Ureter (tissue), 1 donor: ENCODE measurements around the genes B3GNT4 and DIABLO.

- PRO-cap = no peak
Observed at GRCh38 chr12:122063802-122064743, 14.5 kb upstream of the MLXIP start.

DNA sequence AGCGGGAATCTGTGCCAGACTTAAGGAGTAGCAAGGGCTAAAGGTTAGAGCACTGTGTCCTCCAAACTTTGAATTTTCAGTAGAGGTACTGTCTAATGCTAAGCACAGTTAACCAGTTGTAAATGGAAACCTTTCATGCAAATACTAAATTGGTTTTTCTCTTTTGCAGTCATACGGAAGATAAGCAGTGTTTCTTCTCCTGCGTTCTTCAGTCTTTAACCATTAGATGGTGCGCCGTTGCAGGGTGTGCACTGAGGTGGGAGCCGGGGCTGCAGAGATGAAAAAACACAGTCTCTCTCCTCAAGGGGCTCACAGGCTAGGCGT lies 5.1 kb downstream of the MLXIP start:
- PRO-cap = no peak

GRCh38 chr12:122147139-122148187 lies 26.6 kb downstream of the IL31 start:
- PRO-cap = no peak

DNA sequence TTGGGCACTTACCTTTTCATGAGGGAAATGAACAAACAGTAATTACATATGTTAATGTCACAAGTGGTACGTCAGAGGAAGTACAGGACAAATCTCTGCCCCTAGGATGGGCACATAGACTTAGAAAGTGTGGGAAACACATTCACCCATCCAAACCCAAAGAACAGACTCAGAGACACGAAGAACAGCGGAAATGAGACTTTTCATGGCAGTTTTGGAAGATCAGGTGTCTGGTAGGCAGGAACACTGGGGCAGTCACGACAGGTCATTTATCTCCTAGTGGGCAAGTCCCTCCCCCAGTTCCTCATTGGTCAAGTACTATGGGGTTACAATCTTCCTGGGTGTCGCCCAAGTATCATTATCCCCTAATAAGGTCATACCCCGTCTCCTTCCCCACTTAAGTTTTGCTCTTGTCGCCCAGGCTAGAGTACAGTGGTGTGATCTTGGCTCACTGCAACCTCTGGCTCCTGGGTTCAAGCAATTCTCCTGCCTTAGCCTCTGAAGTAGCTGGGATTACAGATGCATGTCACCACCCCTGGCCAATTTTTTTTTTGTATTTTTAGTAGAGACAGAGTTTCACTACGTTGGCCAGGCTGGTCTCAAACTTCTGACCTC lies 6.6 kb upstream of the B3GNT4 start:
- PRO-cap = no peak

GRCh38 chr12:122203094-122204076 lies at the start of gene B3GNT4:
B3GNT4 (plus strand) TSS chr12:122203709.
- PRO-cap = no peak

- PRO-cap = unidirectional peak, minus-strand start at chr12:122226052; bidirectional peak, plus-strand start at chr12:122226484, minus-strand start at chr12:122226343
Observed at GRCh38 chr12:122225517-122226702, at the start of gene DIABLO. DIABLO (minus strand) TSS chr12:122226052.

DNA sequence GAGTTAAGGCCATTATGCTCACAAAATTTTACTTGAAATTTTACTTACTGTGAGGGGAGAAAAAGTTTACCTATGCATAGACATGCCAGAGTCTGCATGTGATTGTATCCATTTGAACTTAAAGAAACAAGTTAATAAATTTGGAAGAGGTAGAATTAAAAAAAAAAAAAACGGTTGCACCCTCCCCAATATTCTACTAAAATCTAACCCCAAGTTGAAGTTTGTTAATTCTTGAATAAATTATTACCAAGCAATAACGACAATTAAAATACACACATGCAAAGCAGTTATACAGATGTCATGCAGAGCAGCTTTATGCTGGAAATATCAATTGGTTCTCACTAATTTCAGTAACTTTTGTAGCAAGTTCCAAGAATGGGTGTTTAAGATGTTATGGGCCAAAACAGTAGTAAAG lies 13.0 kb upstream of the VPS33A start:
- PRO-cap = no peak

DNA sequence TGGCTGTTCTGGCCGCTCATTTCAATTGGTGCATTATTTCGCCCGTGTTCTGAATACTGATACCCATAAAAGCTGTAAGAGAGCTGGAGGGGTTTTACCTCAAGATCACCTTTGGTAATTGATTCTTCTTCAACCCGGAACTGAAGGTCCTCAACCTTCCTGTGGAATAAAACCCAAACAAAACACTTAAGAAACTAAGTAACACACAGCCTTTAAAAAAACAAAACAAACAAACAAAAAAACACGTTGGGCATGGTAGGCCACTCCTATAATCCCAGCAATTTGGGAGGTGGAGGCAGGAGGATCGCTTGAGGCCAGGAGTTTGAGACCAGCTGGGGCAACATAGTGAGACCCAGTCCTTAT lies 69.9 kb downstream of the CLIP1 start:
- PRO-cap = no peak

GRCh38 chr12:122363732-122364273 lies 58.7 kb downstream of the CLIP1 start:
- PRO-cap = no peak

GRCh38 chr12:122383310-122383674 lies 39.2 kb downstream of the CLIP1 start:
- PRO-cap = no peak

- PRO-cap = no peak
Observed at GRCh38 chr12:122385623-122385822, 36.9 kb downstream of the CLIP1 start.

DNA sequence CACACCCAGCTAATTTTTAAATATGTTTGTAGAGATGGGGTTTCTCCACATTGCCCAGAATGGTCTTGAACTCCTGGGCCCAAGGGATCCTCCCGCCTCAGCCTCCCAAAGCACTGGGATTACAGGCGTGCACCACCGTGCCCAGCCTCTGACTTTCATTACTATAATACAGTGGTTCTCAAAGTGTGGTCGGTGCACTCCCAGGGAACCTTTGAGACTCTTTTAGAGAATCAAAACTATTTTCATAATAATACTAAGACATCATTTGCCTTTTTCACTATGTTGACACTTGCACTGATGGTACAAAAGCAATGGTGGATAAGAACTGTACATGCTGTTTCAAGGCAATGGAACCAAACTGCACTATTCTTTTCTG lies 35.4 kb downstream of the CLIP1 start:
- PRO-cap = no peak

GRCh38 chr12:122393611-122394256 lies 28.7 kb downstream of the CLIP1 start:
- PRO-cap = no peak

DNA sequence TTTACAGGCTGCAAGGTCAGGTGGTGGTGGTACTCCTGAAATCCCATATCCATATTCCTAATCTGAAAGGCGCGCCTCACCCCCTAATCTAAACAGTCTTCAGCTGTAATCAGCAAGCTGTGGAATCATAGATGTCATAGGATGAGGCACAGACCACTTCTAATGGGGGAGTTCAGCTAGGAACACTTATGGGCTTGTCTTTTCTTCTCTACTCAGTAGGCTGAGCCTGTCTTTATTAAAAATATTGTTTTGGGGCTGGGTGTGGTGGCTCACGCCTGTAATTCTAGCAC lies 1.3 kb upstream of the CLIP1 start:
- PRO-cap = no peak

DNA sequence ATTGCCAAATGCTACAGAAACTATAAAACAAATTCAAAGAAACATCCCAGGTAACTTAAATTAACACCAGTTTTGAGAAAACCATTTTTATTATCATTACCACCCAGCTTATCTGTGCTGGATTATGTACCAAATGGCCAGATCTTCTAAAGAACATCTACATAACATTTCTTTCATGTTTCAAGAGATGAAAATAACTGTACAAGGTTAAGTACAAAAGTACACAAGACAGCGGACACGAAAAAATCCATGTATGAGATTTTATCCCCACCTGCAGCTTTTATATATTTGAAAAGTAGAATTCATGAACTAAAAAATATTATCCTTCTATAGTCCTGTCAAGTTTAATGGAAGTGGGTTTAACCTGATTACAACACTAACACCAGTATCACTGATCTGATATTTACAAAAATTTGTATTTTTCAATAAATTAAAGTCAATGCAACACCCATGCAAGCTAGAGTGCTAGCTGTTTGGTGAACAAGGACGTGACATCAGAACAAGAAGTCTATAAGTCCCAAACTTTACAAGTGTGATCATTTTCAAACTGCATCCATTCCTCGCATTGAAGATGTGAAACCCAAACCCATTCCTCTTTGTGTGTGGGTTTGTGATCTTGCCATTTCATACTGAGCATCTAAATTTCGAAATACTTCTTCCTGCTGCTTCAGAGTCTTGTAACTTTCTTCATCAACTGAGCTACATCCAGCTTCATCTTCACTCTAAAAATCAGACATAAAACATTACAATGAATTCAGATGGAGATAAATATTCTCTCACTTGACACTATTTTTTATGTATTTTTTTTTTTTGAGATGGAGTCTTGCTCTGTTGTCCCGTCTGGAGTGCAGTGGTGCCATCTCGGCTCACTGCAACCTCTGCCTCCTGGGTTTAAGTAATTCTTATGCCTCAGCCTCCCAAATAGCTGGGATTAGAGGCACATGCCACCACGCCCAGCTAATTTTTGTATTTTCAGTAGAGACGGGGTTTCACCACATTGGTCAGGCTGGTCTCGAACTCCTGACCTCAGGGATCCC lies 4.6 kb upstream of the ZCCHC8 start:
- PRO-cap = no peak

DNA sequence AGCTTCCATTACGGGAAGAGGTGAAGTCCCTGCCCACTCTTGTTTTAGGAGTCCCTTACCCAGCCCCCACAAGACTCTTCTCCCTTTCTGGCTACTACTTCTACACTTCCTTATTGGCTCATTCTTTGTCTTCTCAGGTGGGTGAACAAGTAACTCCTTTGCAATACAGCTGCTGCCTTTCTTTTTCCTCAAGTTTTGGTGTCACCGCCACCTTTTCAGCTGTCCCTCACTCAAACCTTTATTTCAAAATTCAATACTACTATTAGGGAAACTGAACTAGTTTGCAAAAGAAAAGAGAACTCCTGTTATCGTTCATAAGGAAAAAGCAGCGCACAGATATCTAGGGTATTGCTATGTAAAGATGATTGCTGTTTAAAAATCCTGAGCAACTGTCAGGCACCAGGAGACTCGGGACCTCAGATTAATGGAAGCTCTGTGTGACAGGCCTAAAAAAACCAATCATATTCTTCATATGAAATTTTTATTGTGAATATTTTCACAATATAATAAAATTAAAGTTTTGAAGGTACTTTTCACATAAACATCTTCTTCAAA lies 6.0 kb downstream of the RSRC2 start:
- PRO-cap = no peak

- PRO-cap = no peak
Observed at GRCh38 chr12:122827055-122827567, 8.1 kb upstream of the HIP1R start.

DNA sequence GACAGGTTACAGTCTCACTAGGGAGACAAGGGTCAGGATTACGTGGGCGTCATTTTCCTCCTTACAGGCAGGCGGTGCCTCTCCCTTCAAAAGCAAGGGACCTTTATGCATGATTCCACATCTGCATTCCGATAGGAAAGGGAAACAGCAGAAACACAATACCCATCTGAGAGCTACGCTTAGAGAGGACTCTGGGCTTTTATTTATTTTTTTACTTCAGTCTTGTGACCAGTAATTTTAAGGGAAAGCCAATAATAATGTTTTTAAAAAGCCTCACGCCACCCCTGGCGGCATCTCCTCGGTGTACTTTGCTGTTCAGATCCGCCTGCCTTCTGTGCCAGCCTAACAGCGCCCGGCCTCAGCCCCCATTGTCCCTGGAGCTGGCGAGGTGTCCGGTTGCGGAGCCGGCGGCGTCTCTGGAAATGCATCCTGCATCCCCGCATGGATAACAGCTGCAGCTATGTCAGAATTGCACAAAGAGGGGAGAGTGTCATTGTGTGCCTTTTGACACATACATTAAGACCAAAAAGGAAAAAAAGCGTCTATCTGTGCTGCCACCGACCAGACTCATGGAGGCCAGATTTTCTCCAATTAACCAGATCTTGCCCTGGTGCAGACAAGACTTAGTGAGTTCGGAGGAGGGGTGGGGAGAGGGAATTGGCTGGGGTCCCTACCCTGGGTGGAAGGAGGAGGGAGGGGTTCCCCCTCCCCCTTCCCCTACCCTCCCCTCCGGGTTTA lies 707 bp upstream of the HIP1R start:
- PRO-cap = no peak

- PRO-cap = no peak
Observed at GRCh38 chr12:122841504-122842604, 6.6 kb downstream of the HIP1R start.

DNA sequence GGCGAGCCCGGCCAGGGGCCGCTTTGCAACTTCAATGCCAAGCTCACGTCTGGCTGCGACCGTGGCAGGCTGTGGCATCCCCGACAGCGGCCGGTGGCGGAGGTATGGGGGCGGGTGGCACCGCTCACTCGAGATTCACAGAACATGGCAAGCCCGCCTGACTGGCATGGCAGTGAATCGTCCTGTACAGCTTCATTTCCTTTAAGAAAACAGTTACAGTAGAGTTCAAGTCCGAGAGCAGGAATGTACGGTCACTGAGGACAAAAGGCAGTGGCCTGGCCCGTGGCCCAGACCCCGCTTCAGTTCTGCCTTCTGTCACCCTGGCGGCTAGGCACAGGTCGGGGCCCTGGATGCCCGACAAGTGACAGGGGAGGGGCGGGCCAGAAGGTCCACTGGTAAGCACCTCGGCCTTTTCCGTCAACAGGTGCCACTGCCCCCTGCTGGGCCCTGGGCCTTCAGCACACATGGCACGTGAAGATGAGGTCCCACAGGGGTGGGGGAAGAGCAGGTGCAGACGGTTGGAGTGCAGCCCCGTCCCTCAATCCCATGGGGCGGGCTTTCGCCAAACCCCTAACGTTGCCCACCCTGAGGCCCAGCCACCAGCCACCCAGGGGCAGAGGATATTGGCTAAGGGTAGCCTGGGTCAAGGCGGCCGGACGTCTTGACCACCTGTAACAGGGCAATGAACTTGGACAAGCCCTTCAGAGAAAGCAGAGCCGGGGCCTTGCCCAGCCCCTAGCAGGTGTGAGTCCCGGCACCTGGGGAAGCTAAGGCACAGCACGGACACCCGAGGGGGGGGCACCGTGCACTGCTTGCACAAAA lies 30.3 kb downstream of the VPS37B start:
- PRO-cap = no peak